Parietal lobe (tissue), 2 donors: Measurements from ENCODE around the genes APOOL, CPXCR1, TSPAN6, BEX1 and BEX4.

- RAMPAGE, long total RNA: no peak
These were observed at the start of gene APOOL for GRCh38 chrX:85003598-85004317. APOOL (plus strand) TSS chrX:85003877.

DNA sequence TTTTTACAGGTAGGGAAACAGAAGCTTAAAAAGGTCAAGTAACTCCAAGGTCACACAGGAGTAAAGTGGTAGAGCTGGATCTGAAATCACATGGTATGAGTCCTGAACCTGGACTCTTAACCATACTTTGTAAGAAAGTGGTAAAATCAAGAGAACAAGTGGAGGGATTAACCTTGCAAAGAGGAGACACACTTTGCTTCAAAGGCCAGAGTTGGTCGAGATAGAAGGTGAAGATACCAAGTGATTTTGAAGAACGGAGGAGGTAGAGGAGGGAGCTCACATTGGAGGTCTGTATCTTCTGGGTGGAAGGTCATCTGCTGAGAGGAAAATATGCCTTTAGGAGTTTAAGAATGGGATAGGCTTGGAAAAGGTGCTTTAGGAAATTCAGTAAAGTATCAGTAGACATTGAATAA, 3.1 kb downstream of the APOOL start:
- RAMPAGE, long total RNA: no peak

DNA sequence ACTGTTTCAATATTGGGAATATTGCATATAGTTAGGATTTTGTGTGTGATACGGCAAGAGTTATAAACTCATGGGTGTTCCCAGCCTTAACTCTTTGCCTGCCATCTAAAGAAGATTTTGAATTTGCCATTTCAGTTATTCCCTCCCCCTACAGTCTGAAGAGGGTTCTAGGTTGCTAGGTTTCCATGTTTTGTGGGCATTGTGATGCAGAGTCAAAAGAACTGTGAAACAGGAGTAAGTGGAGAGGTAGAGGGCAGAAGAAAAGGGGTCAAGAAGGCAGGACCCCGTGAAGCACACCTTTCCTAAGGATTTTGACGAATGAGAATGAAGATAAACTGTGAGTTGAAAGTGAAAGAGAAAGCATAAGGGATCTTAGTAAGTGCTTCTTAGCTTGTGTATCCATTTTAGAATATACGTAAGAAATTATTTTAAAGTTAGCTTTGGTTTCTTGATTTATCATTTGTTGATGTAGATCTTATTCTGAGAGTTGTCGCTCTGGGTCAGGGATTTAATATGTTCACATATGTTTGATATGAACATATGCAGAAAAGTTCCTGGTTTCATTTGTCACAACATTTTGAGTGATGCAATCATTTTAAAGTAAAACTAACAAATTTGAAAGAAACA, at the start of gene CPXCR1:
TSS of gene CPXCR1 (plus strand) at position 231 of the 627 bp plus-strand sequence.
- RAMPAGE, long total RNA: no peak

GRCh38 chrX:92114255-92114542, 335.0 kb downstream of the PCDH11X start:
- RAMPAGE, long total RNA: no peak

DNA sequence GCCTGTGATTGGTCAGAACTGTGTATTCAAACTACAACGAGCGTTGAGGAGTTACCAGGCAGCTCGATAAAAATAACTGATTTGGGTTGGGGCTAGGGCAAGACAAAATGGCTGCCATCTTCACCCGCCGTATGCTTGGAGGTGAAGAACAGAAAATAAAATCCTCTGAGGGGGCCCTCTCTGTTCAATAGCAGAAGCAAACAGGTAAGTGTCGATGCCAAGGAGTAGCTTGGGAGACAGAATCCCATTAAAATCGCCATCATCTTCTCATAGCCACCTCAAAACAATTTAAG, 22.1 kb downstream of the FAM133A start:
- RAMPAGE, long total RNA: no peak

GRCh38 chrX:94700805-94701320, 1026.9 kb downstream of the FAM133A start:
- RAMPAGE, long total RNA: no peak

GRCh38 chrX:94702396-94702898, 1028.4 kb downstream of the FAM133A start:
- RAMPAGE, long total RNA: no peak

- RAMPAGE, long total RNA: start-site peak on the minus strand at chrX:100636703-100636719, 43 and 17 reads in 2 replicates
These were observed at the start of gene TSPAN6 for GRCh38 chrX:100635829-100637329. TSPAN6 (minus strand) TSS chrX:100636806.

DNA sequence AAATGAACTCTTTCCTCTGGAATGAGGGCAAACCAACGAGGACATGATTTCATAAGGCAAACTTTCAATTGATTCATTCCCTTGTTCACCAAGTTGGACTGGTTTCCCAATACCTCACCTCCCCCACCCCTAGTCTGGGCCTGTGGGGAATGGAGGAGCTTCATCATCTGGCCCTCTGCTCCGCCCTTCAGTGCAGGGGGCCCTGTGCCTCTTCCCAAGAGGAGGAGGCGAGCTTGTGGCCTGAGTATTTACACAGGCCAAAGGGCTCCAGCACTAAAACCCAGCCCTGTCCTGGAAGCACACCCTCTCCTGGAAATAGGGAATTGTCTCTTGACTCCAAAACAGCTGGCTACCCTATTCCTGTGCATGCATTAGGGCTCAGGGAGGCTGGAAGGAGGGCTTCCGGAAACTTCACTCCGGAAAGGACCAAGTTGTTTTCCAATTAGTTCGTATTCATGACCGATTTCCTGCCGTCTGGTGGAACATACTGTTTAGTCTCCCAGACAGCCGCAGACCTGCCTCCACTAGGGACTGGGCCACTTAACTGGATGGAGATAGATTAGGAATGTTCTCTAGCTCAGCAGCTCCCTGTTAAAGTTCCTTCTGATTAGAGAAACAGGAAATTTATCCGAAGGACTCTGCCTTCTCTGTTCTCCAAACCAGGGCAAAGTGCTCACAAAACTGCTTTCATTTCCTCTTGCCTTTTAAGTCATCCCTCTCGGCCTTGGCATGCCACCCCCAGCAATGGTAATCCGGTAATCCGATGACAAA, 5.7 kb downstream of the SRPX2 start:
- RAMPAGE, long total RNA: no peak

GRCh38 chrX:100650635-100651384, 6.8 kb downstream of the SRPX2 start:
- RAMPAGE, long total RNA: no peak

DNA sequence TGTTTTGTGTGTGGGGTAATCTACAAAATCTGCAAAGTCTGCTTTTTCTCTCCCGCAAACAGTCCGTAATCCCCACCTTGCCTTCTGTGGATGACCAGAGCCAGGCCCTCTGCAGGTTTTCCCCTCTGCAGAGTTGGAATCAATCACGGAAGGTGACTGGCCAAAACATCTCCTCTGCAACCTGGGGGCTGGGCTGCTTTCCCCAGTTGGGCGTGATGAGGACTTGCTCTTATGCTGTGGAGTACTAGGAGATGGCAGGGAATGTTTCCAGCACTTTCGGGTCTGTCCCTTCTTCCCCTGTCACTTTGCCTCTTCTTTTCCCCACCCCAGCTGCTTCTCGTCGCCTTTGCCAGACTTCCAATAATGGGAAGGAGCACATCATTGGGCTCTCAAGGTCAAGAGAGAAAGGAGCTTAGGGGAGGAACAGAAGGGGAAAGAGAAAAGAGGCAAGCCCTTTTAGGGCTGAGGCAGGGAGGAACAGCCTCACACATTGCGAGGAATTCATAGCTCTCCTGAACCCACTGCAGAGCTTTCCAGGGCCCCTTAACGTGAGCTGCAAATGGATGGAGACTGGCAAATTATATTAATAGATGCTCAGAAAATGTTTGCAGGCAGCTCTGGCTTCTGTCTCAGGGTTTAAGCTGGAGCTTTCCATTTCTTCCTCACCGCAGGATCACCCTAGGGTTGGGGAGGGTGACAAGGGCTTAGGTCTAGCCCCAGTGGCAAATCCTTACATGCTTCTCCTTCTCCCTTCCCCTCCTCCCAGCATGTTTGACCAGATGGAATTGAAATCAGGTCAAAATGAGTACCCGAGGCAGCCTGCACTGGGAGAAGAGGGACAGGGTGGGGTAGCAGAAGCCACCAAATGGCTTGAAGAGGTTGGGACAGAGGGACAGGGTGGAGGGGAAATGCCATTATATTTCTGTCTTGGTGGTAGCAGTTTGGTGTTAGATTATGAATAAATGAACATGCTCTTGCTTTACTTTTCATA, 1.4 kb downstream of the TMEM35A start:
- RAMPAGE, long total RNA: no peak

DNA sequence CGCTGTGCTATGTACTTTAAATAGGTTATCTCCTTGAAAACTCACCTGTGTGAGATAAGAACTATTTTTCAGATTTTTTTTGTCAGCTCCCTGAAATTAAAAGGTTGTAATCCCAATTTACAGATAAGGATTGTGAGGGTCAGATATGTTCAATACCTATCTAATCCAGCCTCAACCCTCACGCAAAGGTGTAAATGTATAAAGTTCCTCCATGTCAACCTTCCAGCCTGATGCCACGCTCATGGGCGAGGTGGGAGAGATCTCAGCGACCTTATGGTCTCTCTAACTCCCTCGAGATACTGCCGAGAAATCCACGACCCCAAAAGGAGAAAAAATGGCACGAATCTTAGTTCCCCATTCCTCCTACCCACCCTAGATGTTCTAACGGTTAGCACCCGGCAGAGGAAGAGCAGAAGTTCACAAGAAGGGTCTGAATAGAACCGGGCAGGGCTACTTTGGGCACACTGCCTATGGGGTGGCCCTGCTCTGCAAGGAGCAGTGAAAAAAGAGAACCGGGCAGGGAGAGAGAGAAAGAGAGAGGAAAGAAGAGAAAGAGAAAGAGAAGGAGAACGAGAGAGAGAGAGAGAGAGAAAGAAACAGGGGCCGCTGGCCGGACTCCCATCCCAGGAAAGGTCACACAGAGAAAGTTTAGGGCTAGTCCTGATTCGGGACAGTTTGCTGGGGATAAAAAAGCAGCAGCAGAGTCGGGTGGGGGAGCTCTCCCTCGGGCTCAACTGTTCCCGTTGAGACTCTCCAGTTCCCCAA, 652 bp downstream of the GLA start:
- RAMPAGE, long total RNA: no peak

DNA sequence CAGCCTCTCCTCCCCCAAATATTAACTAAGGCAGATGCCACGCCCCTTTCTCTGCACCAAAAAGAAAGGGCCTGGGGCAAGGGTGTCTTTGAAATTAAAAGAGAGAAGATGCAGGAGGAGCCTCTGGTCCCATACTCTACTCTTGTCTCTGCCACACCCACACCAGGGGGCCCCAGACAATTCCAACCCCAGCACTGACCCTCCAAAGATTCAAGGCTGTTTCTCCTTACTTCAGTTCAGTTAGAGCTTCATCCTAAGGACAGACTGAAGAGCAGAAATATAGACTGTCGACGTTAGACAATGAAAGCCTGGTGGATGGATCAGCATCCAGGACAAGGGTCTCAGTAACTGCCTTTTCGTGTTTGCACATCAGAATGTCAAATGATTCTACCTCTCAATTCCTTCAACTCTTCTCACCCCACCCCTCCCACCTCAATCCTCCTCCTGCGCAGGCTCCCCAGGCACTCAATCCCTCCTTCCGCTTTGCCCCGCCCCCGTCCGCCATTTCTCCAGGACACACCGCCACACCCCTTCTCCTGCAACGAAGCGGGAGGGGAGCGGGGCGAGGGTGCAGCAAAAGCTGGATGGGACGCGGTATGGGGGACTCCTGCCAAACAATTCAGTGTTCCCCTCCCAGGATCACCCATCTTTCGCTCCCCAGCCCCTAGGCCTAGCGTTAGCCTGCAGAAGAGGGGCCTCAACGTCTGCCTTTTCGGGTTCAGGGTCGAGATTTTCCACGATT, 1.2 kb downstream of the ARMCX2 start:
- RAMPAGE, long total RNA: no peak

DNA sequence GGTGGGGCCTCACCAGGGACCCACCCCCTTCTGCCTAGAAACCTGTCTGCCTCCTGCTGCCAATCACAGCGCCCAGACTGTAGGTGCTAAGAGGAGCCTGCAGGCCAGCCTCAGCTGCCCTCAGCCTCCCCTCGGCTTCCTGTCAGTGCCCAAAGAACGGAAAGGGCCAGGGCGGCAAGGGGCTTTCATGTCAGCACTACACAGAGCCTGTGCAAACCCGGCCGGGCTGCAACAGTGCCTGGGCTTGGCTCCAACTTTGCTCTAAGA, 92.5 kb downstream of the NXF2 start:
- RAMPAGE, long total RNA: no peak

GRCh38 chrX:102658361-102658913, 7.2 kb downstream of the GPRASP1 start:
- RAMPAGE, long total RNA: no peak

- RAMPAGE, long total RNA: start-site peak on the minus strand at chrX:103064124-103064209, 3,232 and 247 reads in 2 replicates
These were observed at the start of gene BEX1 for GRCh38 chrX:103063451-103064632. BEX1 (minus strand) TSS chrX:103064171.

DNA sequence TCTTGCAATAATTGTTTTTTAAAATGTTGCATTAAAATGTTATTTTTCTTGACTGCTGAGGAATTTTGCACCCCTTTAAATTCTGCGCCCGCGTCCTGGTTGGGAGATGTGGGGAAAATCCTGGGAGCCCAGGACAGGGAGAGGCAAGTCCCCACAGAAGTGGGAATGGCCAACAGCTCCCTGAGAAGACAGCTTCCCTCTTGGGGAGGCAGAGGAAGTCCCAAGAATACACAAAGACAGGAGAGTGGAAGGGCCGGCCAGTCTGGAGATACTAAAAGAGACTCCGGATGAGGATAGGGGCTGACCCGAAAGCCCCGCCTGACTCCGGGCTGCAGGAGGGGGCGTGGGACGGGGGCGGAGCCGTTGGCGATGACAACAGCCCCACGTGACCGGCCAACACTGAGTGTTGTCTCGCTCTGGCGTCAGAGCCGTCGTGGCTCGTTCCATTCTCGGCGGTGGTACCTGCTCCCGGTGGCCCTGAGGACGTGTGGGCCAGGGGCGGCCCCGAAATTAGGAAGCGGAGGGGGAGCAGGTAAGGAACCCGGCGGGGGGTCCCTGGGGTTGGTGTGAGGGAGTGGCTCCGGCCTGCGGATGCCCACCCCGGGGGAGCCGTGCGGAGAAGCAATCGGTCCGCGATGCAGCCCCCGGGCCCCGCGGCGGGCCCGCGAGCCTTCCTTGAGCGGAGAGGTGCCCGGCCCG, at the start of gene BEX4:
TSS of gene BEX4 (plus strand) at position 402 of the 699 bp plus-strand sequence.
- RAMPAGE, long total RNA: start-site peak on the plus strand centred at position 418 of the sequence, 70 bp wide, 2,386 and 614 reads in 2 replicates

GRCh38 chrX:103251988-103252539, 2.9 kb downstream of the TCEAL8 start:
- RAMPAGE, long total RNA: no peak

GRCh38 chrX:103538374-103539273, 19.3 kb upstream of the RAB40A start:
- RAMPAGE, long total RNA: no peak

- RAMPAGE, long total RNA: start-site peak on the plus strand at chrX:103629472-103629510, 140 and 87 reads in 2 replicates; start-site peak on the minus strand at chrX:103629622-103629664, 61 and 10 reads in 2 replicates; start-site peak on the plus strand at chrX:103629682-103629734, 125 and 91 reads in 2 replicates
These were observed 918 bp downstream of the TCEAL1 start for GRCh38 chrX:103629217-103630569.